ENCODE data around the genes DENND4A, MAP2K1 and SMAD6.

- RRBS = no CpG with 5 or more reads among the region's 6 CpGs
Measured at GRCh38 chr15:65782127-65782655, 9.9 kb downstream of the DENND4A start.

GRCh38 chr15:65791664-65791954, 484 bp downstream of the DENND4A start:
- RRBS = under 1% methylated on average over 10 of the region's 26 CpGs

DNA sequence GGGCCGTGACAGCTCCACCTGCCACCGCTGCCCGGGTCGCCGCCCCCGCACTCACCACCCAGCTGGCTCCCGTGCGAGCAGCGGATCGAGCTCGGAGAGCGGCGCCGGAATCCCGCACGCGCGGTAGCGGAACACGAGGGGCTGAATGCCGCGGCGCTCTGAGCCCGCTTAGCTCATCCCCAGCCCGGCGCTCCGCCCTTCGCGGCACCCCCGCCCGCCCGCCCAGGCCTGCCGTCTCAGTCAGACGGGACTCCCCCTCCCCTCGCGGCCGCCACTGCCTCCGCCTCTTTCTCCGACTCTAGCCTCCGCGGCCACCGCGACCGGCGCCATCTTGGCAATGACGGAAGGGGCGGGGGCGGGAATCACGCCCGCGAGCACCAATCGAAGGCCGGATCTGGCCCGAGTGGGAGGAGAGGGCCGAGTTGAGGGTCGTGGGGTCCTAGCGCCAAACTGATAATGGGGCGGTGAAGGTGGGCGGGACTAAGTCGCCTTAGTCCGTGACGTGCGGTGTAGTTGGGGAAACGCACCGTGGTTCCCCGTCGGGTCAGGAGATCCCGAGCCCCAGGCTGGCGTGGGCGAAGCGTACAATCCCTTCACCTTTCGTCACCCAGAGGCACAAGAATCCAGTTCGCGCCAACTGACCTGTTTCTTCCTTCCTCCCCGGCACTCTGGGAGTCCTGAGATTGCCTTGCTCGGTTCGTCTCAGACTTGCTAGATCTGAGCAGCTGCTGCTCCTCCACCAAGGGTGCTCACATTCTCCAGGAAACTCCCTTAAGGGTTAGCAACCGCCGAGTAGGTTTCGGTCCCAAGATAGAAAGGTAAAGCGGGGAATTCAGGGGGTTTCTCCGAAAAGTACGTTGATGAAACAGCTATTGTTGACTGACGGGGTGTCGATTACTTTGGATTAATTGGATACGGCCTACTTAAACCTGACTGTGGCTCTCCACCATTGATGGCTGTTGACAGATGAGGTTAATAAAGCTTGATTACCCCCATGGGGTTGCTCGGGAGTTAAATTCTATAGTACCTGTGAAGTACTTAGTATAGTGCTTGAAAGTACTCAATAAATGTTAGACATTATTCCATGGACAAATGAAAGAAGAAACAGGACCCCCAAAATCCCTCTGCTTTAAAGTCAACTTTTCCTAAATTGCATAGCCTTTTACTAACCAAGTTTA, at the start of gene DENND4A:
Gene DENND4A (minus strand): TSS at position 339 of the 1,178 bp plus-strand sequence.
- RRBS = under 1% methylated on average over 31 of the region's 87 CpGs

DNA sequence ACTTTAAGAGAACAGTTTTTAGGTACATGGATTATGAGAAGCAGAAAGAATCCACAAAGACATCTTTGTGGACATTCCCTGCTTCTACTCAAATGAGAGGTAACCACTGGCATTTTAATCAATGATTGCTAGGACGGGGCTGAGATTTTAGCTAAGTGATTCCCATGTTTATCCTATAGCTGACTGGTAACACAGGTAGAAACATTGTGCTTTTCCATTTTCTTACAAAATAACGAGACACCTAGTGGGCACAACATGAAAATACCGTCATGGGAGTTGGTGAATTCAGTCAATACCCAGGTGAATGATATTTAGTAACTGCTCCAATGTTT, 37.0 kb upstream of the DENND4A start:
- RRBS = no CpG with 5 or more reads among the region's 3 CpGs

DNA sequence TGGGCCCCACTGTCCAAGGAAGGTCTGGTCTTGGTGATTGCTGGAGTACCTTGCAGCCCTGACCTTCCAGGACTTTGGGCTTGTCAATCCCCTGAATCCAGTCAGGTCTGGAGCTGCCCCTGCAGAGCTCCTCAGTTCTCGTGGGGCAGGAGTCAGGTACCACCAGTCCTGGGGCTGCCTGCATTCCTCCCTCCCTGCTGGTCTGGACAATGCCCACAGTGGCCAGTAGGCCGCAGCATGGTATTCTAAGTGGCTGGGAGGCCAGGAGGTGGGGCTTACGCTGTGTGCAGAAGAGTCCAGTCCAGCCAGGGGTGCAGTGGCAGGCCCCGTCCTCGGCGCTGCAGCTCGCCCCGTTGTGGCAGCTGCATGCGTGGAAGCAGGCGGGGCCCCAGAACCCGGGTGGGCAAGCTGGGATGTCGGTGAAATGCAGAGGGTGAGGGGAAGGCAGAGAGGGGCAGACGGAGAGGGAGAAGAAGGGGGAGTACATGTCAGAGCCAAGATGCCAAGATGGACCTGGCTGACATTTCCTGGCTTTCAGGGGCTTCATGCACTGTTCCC, 47.3 kb downstream of the RAB11A start:
- RRBS = no CpG with 5 or more reads among the region's 13 CpGs

- RRBS = 1% methylated on average over 59 of the region's 121 CpGs
Measured at GRCh38 chr15:66386494-66387710, at the start of gene MAP2K1. Gene MAP2K1, plus strand, starts transcription at chr15:66386912.

DNA sequence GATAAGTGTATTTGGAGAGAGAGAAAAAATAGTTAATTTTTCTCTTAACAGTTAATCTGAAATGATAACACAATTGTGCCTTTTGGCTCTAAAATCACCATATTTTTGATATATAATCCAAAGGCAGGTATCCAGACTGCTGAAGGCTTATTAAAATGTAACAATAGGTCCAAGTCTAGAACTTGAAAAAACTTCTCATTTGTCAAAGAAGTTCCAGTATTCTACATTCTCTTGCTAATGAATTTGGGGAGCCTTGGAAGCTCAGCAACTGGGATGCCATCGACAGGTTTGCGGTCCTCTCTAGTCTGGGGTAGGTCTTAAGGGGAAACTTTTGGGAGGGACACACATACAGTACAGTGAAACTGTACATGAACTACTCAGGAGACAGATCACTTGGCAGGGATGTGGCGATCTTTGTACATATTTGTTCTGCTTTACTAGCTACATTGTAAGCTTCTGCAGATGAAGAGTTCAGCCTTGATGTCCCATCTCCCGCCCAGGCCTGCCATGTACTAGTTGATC, 23.8 kb downstream of the MAP2K1 start:
- RRBS = no CpG with 5 or more reads among the region's 4 CpGs

DNA sequence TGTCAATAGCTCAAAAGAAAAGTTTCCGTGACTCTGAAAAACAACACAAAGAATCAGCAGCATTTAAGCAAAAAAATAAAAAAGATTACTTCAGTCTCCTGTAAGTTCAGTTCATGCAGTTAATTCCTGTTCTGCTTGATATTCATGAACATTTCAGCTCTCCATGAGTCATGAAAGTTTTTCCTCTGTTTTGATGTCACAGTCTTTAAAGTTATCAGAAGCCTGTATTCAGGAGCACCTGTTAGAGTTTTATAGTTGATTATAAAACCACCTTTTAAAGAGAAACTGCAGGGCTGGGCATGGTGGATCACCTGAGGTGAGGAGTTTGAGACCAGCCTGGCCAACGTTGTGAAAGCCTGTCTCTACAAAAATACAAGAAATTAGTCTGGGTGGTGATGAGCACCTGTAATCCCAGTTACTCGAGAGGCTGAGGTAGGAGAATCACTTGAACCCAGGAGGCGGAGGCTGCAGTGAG, 30.8 kb downstream of the SNAPC5 start:
- RRBS = no CpG with 5 or more reads among the region's 4 CpGs

- RRBS = no CpG with 5 or more reads among the region's 16 CpGs
Measured at GRCh38 chr15:66610851-66611913, 45.4 kb upstream of the LCTL start.

DNA sequence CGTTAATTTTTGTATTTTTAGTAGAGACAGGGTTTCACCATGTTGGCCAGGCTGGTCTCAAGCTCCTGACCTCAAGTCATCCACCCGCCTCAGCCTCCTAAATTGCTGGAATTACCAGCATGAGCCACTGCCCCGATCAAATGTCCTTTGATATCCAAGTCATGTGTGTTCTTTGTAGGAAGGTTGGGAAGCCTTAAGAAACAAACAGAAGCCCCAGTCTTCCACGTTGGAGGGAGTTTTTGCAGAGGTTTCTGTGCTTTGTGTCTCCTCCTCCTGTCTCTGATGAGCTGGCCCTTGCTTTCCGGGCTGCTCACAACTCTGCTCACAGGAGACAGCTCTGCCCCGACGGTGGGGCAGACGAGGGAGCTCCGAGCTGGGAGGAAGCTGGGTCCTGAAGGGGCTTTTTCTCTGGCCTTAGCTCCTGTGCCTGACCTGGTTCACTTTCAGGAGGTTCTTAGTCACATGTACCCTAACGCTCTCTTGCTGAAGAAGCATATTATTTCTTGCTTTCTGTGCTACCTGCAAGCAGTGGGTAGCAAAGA, 52.8 kb upstream of the SMAD6 start:
- RRBS = no CpG with 5 or more reads among the region's 10 CpGs

DNA sequence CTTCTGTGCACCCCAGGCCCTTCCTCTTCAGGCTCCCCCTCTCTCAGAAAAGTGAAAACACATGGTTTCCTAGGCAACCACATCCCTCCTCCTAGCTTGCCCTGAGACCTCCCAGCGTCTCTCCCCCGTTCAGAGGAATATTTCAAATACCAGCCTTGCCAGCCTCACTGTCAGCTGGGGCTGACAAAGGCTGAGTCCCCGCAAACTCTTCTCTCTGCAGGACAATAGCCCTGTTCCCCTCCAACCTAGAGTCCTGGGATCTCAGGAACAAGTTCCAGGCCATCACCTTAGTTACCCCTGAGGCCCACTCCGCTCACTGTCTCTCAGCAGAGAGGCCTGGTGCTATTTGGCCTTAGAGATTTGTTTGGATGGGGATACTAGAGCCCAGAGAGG, 44.6 kb upstream of the SMAD6 start:
- RRBS = no CpG with 5 or more reads among the region's 4 CpGs

GRCh38 chr15:66701815-66702664, at the start of gene SMAD6:
Gene SMAD6, plus strand, starts transcription at chr15:66702236.
- RRBS = under 1% methylated on average over 13 of the region's 75 CpGs

- RRBS = 0% methylated on average over 3 of the region's 49 CpGs
Measured at GRCh38 chr15:66702932-66703280, 870 bp downstream of the SMAD6 start.

- RRBS = no CpG with 5 or more reads among the region's 9 CpGs
Measured at GRCh38 chr15:66708156-66708947, 6.3 kb downstream of the SMAD6 start.

DNA sequence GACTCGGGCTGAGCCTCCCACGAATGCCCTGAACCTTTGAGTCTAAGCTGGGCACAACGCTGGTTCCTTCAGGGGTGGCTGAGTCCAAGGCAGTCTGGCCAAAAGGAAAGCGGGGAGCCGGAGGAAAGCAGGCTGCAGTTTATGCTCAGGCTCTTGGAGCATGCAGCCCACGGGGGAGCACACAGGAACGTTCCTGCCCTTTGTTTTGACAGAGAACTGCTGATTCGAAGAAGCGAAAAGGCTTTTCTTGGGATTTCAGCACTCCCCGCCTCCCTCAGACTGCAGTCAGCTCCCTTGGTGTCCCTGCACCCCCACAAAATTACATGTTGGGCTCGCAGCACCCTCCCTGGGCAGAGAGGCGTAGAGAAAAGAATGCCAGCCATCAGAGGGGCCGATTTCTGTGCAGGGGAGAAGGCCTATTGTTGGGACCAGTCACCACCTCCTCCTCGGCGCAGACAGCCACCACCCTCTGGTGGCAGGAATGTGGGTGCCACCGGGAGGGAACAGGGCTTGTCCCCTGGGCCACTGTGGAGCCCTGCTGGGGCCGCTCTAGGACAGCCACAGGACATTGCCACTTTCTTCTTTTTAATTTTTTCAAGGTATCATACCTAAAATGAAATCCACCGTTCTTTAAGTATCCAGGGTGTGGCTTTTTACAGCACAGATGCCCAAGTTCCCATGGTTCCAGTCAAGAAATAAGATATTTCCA, 72.2 kb downstream of the SMAD6 start:
- RRBS = no CpG with 5 or more reads among the region's 18 CpGs

- RRBS = 23% methylated on average over 9 of the region's 53 CpGs
Measured at GRCh38 chr15:67033454-67033921, 31.9 kb upstream of the SMAD3 start.

DNA sequence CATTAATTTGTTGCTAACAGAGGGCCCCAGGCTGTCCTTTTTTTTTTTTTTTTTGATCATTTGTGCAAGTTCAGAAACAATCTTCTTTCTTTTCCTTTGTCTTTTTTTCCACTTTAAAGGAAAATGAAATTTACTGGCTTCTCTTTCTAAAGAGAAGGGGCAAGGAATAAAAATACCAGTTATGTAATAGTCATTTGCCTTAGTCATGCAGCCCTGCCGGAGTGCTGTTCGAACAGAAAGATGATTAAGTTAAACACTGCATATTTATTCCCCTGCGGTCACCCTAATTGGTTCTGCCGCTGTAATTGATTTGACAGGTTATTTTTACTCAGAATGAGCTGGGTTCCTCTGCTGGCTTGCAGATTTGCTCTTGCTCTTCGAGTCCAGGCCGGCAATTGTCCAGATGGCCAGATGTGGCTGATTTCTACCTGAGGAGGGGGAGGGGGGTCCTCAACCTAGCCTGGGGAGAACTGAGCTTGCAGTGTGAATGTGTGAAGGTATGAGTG, 23.5 kb upstream of the SMAD3 start:
- RRBS = no CpG with 5 or more reads among the region's 6 CpGs

- RRBS = no CpG with 5 or more reads among the region's 11 CpGs
Measured at GRCh38 chr15:67088140-67088646, 22.8 kb downstream of the SMAD3 start.

GRCh38 chr15:67093320-67094334, 28.2 kb downstream of the SMAD3 start:
- RRBS = no CpG with 5 or more reads among the region's 20 CpGs

DNA sequence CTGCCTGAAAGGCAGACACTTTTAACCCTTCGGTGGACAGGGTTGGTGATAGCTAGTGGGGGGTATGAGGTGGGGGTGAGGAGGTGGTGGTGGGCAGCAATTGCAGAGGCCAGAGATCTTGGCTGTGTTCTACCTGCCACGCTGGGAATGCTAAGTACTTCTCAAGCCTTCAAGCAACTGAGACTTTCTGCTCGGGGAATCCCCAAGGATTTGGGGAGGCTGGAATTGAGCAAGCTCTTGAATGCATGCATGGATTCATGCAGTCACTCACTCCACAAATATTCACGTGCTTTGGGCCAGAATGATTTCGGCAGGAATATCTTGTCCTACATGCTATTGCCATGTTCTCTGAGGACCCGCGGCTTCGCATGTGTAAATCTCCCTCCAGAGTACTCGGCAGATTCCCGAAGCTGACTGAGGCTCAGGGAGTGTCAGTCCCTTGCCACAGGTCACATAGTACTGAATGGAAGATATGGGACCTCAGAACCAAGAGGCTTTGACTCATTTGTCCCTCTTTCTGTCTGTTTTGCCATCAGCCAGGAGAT, 65.5 kb downstream of the SMAD3 start:
- RRBS = no CpG with 5 or more reads among the region's 10 CpGs

Measured in NB4 (cell line).